ENCODE results near the genes MYMX, C6orf141 and PKHD1.

DNA sequence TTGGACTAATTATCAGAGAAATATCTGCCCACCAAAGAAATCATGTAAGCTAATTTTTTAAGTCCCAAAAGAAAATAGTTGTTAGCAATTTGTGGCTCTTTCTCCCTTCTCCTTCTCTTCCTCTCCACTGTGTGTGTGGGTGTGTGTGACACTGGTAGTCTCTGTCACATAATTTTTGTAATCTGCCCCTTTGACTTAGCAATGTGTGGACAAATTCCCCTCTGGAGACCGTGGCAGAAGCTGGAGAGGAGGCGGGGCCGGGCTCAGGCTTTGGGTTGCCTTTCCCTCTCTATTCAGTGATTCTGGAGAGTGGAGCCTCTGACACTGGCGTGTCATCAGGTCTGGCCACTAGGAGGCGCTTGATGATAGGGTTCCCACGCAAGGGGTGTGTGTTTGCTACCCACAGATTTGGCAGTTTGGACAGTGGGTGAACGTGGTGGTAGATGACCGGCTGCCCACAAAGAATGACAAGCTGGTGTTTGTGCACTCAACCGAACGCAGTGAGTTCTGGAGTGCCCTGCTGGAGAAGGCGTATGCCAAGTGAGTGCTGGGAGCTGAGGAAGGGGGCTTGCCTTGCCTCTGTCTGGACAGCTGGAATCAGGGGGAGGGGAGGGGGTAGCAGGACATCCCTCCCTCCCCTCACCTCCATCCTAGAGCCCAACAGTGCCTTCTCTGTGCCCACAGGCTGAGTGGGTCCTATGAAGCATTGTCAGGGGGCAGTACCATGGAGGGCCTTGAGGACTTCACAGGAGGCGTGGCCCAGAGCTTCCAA, 14.1 kb downstream of the CAPN11 start:
- RRBS = no CpG with 5 or more reads among the region's 12 CpGs

DNA sequence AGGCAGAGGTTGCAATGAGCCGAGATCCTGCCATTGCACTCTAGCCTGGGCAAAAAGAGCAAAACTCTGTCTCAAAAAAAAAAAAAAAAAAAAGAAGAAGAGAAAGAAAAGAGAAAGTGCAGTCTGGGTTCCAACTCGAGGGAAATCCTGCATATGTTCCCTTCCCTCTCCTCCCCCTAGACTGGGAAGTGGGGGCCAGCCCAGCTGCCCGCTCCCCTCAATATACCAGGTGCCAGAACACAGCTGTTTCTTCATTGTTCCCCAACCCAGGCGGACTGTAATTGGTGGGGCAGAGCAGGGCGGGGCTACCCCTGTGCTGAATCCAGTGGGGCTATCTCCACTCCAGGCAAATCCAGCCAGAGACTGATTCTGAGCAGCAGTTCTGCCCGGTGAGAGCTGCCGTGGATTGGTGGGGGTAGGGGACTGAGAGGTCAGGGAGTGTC, at the start of gene MYMX:
Gene MYMX (plus strand): TSS at position 347 of the 443 bp plus-strand sequence.
- RRBS = no CpG with 5 or more reads among the region's 7 CpGs

DNA sequence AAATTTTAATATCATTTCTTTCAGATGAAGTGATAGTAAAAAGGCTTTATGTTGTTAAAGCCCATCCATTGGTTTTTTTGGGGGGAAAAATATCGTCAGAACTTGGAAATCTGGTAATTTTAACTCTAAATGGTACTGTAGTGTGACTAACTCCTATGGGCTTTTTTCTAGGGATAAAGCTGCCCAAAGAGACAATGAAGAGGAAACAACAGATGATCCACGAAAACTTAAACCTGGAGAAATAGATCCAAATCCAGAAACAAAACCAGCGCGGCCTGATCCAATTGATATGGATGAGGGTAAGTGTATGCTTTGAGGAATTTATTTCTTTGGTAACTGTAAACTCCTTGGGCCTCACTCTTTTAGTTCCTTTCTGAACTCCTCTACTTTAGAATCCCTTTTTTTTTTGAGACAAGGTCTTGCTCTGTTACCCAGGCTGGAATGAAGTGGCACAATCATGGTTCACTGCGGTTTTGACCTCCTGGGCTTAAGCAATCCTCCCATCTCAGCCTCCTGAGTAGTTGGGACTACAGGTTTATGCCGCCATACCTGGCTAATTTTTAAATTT, 5.9 kb downstream of the CDC5L start:
- RRBS = no CpG with 5 or more reads among the region's 6 CpGs

DNA sequence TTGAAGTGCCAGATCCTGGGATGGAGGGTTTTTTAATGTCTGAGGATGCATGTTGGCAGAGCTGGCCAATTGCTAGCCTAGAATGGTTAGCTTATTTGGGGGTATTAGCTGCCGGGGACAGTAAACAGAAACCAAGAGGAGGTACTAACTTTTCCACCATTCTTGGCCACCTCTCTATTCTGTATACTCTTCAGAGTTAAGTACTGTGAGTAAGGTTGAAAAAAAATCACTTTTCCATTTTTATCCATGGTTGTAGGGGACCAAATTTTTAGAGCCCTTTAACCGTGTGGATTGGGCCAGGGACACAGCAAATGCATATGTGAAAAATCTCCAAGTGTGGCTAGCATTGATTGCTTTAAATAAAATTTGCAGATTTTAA, 10.5 kb downstream of the CDC5L start:
- RRBS = no CpG with 5 or more reads among the region's 2 CpGs

DNA sequence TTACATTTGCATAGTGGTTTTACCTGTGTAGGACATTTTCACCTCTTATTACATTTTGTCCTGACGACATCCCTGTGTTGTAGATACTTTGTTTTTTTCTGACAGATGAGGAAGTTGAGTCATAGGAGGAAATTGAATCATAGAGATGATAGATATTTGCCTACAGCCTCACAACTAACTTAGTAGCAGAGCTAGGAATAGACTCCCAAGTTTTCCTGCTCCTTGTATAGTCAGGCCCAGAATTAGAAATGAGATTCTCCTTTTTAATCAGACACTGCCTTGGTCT, 100.5 kb upstream of the SUPT3H start:
- RRBS = no CpG with 5 or more reads among the region's 1 CpG

DNA sequence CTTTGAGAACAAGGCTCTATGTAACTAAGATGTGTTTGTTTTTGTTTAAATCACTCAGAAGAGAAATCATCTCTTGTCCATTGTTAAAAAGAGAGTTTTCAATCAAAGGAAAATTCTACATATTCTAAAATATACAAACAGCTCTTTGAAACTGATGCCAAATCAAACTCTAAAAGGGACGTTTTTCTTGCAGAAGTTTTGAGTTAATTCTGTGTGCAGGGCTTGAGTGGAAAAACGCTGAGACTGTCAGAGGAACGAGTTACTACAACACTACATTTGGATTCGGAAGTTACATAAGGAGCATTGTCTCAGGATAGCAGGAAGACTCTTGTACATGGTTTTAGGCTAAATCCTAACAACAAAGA, 155.6 kb upstream of the SUPT3H start:
- RRBS = no CpG with 5 or more reads among the region's 4 CpGs

GRCh38 chr6:45566681-45567226, 189.0 kb upstream of the SUPT3H start:
- RRBS = no CpG with 5 or more reads among the region's 6 CpGs

DNA sequence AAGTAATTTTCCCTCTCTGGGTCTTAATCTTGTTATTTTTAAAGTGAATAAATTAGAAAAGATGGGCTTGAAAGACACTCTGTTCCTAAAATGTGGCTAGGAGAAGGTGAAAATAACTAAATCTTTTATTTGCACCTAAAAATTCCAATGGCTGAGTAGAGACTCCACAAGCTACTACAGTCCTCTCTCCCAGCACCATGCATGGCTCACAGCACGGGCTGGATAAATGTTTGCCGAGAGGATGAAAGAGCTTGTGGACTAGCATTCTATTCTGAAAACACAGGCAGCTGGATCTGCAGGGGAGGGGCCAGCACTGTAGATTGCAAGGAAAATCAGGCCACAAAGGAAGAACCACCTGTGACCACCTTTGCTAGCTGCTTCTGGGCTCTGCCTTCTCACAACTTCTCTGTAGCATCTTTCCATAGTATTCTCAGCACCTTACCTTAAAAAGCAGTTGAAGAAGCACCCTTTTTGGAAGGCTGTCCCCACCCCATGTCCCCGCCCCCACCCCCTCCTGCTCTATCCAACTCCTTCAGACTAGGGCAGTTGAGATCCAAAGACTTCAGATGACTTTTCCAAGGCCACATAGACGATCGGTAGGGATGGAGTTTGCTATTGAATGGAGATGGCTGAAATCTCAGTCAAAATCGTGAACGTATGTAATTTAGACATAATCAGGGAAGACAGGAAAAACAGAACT, 46.6 kb downstream of the CLIC5 start:
- RRBS = no CpG with 5 or more reads among the region's 7 CpGs

DNA sequence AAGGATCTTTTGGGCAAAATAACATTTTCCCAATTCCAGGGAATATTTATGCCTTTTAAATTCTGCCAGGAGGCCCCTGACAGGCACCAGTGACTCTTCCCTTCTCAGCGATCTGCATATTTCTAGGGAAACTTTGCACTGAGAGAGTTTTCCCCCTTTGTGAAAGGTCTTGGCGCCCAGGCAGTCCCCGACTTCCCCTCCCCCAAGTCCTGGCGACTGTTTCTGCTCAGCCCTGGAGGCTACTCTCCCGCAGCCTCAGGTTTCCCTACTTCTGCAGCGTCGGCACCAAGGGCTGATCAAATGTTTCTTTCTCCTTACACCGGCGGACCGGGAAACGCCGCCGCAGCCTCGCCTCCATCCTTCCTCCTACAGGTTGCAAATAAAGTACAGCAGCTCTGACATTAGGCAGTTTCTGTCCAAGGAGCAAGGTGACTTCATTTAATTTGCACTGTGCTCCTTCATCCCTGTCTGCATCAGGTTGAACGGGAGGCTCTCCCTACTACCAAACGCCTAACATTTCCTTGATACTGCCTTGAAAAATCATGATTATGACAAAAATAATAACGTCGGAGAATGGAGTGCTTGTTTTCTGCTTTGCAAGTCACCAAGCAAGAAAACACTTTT, 1.2 kb downstream of the CLIC5 start:
- RRBS = no CpG with 5 or more reads among the region's 18 CpGs

DNA sequence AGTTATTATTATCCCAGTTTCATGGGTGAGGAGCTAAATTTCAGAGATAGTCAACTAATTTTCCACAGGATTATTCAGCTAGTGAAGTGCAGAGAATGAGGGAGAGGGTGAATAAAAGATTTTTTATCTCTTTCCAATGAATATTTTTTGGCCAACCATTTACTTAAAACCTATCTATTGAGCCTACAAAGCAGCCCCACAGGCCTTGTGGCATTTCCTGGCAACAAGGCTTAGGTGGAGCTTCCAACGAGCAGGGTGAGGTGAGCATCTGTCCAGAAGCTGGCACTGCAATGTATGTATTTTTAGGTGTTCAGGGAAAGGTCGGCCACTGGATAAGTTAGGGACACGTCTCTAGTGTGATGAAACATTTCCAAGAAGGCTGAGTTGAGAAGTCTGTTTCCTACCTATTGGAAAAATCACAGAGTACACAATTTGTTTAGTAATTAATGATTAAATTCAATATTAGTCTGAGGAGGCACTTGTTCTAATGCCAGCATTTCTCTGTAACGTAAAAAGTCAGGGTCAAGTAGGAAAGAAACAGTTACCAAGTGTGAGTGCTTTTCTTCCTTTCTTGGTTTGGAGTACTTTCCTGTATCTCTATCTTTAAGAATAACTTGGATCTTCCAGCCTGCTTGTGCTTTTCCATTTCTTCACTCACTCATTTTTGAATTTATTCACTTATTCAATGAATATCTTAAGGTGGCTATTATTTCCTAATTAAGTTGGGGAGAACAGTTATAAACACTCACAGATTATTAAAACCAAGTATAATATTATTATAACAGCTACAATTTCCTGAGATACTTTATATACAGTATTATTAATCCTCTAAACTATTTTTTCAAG, 17.9 kb upstream of the RCAN2 start:
- RRBS = no CpG with 5 or more reads among the region's 4 CpGs

GRCh38 chr6:47034770-47035389, 7.3 kb downstream of the ADGRF1 start:
- RRBS = no CpG with 5 or more reads among the region's 6 CpGs

DNA sequence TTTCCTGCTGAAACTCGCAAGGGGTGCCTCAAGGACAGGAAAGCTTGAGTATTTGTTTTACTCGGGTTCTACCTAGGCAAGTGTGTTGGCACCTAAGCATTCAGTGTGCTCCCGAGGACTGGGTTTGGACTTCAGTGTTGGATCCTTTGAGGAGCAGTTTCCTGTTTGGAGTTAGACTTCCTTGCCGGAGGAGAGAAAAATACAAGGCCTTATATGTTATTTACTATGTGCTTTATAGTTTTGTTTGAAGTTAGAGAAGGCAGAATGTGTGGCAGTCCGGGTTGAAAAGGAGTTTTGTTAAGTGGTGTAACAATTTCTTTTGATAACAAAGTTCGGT, 1.1 kb downstream of the CD2AP start:
- RRBS = 0% methylated on average over 1 of the region's 6 CpGs

GRCh38 chr6:47554460-47554996, 76.9 kb downstream of the CD2AP start:
- RRBS = no CpG with 5 or more reads among the region's 2 CpGs

DNA sequence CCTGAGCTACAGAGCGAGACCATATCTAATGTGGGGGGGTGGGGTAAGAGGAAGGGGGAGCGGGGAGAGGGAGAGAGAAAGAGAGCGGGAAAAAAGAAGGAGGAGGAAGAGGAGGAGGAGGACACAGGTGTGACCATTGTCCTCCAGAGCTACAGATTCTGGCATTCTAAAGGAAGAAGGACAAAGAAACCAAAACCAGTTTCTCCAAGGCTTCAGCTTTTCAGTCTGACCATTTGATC, 542 bp upstream of the C6orf141 start:
- RRBS = no CpG with 5 or more reads among the region's 3 CpGs

- RRBS = 3% methylated on average over 29 of the region's 58 CpGs
These were observed at the start of gene C6orf141 for GRCh38 chr6:49550246-49551209. C6orf141 (plus strand) TSS chr6:49550668.

- RRBS = no CpG with 5 or more reads among the region's 6 CpGs
These were observed 43.7 kb upstream of the DEFB112 start for GRCh38 chr6:50093334-50093995.

DNA sequence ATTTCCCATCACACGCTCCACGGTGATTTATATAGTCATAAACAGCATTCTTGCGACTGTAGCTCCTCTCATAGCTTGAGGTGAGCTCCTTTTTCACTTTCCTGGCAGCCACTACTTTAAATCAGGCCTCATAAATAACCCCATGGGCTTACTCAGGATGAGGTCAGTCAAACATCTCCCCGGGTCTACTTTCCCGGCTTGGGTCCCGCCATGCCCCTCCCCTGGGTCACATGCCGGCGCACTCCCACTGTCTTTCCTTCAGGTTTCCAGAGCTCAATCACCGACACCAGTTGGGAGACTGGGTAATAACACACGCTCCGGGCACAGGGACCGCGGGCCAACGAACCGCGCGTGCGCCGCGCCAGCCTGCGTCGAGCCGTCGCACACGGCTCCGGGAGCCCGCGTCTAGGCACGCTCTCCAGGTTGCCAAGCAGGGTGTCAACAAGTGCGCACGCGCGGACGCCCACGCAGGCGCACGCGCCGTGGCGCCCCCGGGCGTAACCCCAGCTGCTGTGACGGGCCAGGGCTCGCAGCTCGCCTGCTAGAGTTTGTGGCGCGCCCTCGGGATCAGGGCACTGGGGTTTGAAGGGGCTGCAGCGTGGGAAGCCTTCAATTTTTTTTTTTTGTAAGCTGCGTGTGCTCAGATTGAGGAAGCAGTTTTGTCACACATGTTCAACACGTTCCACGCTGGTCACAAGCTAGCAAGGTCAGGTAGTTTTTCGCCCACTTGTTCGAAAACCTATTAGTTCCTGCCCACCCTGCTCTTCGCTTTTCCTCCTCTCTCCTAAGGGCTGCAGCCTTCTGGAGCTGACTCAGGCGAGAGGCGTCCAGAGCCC, 31.7 kb downstream of the TFAP2B start:
- RRBS = 12% methylated on average over 29 of the region's 57 CpGs

GRCh38 chr6:52087276-52087737, at the start of gene PKHD1:
PKHD1 (minus strand) TSS chr6:52087613.
- RRBS = no CpG with 5 or more reads among the region's 6 CpGs

Measured in AG04449 (cell line).